Measurements from ENCODE around the genes MBLAC2 and MCTP1.

GRCh38 chr5:88683407-88684232 is 199.4 kb downstream of the MEF2C start:
- PRO-cap: no peak

- PRO-cap: no peak
Measured at GRCh38 chr5:88785397-88785825, 97.6 kb downstream of the MEF2C start.

- PRO-cap: no peak
Measured at GRCh38 chr5:88813767-88814190, 69.2 kb downstream of the MEF2C start.

DNA sequence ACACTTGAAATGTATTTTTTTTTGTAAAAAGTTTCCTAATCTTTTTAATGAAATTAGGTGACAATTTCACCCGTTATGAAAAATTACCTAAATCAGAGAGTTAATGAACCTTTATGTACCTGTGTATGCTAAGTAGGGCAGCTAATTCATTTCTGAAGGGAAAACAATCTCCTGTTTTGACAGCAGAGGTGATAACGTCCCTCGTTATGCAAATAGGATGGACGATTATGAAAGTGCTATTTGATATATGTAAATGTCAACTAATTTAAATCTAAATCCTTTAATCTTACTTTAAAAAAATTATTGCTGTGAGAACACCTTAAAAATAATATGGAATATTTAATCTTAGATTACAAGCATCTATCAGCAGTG is 58.8 kb downstream of the MEF2C start:
- PRO-cap: no peak

DNA sequence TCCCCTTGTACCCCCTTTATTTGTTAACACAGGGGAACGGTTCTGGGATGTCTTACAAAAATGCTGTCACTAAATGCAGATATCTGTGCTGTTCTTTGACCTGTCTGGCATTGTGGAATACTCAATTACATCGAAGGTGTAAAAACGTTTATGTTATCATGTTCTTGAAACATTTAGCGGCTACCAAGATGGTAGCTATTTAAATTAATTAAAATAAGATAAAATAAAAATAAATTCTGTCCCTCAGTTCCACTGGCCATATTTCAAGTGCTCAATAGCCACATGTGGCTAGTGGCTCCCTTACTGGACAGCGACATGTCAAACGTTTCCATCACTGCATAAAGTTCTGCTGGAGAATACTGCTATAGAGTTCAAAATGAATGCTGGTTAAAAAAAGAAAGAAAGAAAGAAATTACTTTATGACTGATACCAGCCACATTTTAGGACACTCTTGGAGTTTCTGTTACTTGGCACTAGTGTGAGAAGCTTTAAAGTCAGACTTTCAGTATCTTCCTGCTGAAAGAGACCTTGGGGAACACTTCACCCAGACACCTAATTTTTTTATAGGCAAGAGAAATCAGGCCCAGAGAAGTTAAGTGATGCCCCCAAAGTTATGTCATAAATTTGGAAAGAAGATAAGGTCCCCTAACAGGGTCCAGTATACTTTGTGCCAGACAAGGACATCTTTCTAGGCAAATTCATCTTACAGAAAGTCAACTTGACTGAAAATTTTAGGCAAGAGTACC is 7.5 kb upstream of the MEF2C start:
- PRO-cap: no peak

GRCh38 chr5:90473716-90474798 is at the start of gene MBLAC2:
MBLAC2 (minus strand) TSS chr5:90474771.
- PRO-cap: bidirectional peak, plus-strand start at chr5:90474509, minus-strand start at chr5:90474516; bidirectional peak, plus-strand start at chr5:90474889, minus-strand start at chr5:90474778

DNA sequence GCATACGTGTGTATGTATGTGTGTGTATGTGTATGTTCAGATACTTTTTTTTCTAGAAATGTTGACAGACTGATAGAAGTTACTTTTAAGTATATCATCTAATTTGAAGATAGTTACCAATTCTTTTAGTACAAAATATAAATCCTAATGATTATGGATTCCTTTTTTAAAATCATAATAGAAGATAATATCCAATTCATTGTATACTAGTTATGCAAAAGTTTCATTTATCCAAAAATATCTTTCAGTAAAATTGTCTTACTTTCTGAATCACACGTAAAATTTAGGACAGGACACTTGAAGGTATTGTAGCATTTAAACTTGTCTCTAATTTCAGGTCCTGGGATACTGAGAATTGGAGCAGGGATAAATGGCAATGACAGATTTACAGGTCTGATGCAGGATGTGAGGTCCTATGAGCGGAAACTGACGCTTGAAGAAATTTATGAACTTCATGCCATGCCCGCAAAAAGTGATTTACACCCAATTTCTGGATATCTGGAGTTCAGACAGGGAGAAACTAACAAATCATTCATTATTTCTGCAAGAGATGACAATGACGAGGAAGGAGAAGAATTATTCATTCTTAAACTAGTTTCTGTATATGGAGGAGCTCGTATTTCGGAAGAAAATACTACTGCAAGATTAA is 99.1 kb downstream of the ADGRV1 start:
- PRO-cap: no peak

GRCh38 chr5:90911114-90911425 is 352.5 kb downstream of the ADGRV1 start:
- PRO-cap: no peak

DNA sequence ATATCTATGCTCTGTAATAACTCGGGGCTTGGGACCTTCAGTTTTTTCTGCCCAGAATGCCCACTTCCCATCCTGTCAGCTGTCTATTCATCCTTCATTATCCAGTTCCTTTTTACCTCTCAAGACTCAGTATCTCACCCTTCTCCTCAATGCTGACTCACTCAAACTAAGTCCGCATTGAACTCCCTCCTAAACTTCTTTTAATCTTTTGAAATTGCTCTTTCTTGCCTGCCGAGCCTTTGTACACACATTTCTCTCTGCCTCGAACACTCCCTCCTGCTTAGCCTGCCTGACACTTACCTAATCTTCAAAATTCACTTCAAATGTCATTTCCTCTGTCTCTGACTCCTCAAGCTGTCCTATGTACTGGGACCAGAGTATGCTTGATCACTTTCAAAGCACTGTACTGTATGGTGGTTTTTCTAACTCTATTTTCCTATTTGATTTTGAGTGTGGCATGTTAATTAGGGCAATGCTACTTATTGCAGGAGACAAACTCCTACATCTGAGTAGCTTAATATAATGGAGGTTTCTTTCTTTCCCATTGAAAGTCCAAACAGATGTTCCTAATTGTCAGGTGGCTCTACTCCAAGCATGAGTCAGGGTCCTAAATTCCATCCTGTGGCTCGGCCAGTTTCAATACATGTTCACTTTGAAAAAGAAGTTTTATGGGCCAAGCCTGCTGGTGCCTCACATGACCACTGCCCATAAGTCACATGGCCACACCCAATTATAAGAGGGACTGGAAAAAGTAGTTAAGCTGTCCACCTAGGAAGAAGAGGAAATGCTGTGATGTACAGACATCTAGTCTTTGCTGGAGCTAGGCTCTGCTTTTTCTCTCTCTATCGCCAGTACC is 170.6 kb downstream of the ARRDC3 start:
- PRO-cap: no peak

GRCh38 chr5:91313943-91314683 is 69.0 kb downstream of the ARRDC3 start:
- PRO-cap: bidirectional peak, plus-strand start at chr5:91314600, minus-strand start at chr5:91314417

GRCh38 chr5:91381048-91381479 is 2.1 kb downstream of the ARRDC3 start:
- PRO-cap: bidirectional peak, plus-strand start at chr5:91381168, minus-strand start at chr5:91380986

DNA sequence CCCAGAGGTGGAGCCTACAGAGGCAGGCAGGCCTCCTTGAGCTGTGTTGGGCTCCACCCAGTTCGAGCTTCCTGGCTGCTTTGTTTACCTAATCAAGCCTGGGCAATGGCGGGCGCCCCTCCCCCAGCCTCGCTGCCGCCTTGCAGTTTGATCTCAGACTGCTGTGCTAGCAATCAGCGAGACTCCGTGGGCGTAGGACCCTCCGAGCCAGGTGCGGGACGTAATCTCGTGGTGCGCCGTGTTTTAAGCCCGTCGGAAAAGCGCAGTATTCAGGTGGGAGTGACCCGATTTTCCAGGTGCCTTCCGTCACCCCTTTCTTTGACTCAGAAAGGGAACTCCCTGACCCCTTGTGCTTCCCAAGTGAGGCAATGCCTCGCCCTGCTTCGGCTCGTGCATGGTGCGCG is 815.8 kb upstream of the ARRDC3 start:
- PRO-cap: no peak

- PRO-cap: no peak
Measured at GRCh38 chr5:93410869-93411632, 172.0 kb upstream of the NR2F1 start.

DNA sequence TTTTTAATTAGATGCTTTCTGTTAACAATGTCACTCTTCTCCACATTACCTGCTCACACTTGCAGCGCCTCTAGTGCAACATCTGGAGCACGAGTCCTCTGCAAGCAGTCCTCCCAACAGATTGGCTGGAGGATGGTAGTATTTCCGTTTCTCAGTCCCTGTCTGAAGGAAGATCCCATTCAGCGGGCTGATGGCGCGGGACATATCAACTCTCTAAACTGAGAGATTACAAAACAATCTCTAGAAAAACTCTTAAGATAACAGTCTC is 13.2 kb upstream of the NR2F1 start:
- PRO-cap: no peak

GRCh38 chr5:93579401-93580401 is 3.3 kb upstream of the NR2F1 start:
- PRO-cap: bidirectional peak, plus-strand start at chr5:93579797, minus-strand start at chr5:93579688; bidirectional peak, plus-strand start at chr5:93580291, minus-strand start at chr5:93580151

DNA sequence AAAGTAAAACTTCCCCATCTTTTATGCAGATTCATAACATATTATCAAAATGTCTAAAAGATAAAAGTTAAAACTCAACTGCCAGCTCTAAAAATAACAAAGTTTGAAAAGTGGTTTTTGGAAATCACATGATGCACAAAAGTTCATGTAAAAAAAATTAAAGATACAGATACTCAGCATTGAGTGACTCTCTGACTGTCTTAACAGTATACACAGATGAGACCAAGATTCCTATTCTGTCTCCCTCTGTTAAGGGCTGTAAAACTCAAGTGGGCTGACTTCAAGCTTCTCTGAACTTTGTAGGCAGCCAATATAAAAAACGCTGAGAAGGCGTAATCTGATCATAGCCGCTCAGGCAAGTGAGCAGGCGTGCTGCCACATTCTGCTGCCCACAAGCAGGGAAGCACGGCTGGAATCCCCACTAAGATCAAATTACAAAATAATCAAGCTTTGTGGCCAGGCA is 64.3 kb downstream of the POU5F2 start:
- PRO-cap: no peak

- PRO-cap: no peak
Measured at GRCh38 chr5:93754293-93754694, 12.9 kb upstream of the POU5F2 start.

- PRO-cap: no peak
Measured at GRCh38 chr5:95284832-95285643, at the start of gene MCTP1. MCTP1 (minus strand) TSS chr5:95285094.

- PRO-cap: unidirectional peak, plus-strand start at chr5:95392822
Measured at GRCh38 chr5:95392713-95393140, 1.6 kb downstream of the FAM81B start.

GRCh38 chr5:95790232-95791257 is 32.0 kb downstream of the GLRX start:
- PRO-cap: no peak

Measured in bronchus (tissue), 1 donor.